HTERT-HM (cell line): ENCODE data around the genes BACE1 and SCN4B.

GRCh38 chr11:117230143-117231482, 1.3 kb downstream of the PCSK7 start:
- RRBS: no CpG with 5 or more reads among the region's 18 CpGs

DNA sequence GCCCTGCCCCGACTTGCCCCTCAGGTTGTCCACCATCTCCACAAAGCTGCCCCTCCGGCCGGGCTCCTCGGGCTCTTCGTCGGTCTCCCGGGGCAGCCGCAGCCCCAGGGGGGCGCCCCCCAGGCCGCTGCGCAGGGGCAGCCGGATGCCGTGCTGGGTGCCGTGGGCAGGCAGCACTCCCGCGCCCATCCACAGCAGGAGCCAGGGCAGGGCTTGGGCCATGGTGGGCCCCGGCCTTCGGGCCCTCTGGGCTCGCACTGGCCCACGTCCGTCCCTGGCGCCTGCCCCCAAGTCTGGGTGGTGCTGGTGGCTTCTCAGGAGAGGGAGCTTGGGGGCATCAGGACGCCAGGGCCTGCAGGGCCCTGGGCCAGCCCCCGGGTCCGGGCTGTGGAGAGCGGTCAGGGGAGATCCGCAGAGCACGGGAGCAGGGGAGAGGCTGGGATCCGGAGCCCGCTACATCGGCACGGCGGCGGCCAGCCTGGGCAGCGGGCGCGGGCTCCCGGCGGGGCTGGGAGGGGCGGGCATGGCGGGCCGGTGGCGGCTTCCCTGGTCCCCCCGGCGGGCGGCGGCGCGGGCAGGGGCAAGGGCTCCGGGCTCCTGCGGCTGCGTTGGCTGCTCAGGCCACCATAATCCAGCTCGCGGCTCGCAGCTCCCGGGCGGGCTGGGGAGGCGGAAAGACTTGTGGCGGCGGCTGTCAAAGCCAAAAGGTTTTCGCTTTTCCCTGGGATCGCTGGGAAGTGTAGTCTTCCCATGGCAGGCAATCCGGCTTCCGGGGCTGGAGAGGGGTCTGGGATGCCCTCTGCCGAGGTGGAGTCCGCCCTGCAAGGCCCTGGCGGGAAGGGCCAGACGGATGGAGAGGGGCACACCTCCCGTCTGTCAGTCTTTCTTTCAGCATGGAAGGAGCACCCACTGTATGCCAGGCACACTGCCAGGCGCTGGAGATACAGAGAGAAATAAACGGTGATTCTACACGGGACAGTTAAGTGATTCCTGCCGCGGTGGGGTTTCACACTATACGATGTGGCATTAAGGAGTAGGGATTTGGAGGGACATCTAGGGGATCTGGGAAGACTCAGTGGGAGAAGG, at the start of gene BACE1:
Gene BACE1, minus strand, starts transcription at position 683 of the 1,086 bp plus-strand sequence.
- RRBS: 2% methylated on average over 34 of the region's 75 CpGs

DNA sequence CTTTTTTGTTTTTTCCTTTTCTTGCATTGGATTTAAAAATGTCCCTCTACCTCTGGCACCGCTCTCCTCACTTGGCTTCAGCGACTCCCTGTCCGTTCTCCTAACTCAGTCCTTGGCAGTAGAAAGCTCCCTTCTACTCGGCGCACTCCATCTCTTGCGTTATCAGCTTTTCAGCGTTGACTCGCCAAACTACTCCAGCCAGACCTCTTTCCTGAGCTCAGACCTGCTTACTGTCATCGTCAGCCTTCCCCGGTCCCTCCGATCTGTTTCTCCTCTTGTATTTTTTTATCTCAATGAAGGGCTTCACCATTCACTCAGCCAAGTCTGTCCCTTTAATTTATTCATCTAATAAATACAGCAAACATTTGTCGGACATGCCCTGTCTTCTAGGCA, 751 bp downstream of the CEP164 start:
- RRBS: no CpG with 5 or more reads among the region's 12 CpGs

DNA sequence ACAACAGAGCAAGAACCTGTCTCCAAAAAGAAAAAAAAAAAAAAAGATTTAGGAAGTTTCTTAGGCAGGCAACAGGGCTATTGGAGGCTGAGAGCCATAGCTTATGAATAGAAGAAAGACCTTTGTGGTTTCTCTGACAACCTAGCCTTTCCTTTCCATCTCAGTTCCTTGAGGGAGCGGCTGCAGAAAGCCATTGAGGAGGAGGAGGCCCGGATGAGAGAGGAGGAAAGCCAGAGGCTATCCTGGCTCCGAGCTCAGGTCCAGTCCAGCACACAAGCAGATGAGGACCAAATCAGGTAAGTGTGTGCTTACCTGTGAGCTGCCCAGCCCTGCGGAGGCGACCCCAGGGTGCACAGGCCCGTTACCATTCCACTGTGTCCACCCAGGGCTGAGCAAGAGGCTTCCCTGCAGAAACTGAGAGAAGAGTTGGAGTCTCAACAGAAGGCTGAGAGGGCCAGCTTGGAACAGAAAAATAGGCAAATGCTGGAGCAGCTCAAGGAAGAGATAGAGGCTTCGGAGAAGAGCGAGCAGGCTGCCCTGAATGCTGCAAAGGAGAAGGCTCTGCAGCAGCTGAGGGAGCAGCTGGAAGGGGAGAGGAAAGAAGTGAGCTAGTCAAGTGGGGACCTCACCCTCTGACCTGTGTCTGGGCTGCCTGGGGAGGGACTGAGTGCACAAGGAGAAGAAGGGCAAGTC, 63.1 kb downstream of the CEP164 start:
- RRBS: no CpG with 5 or more reads among the region's 8 CpGs

- RRBS: no CpG with 5 or more reads among the region's 10 CpGs
These were observed 105.5 kb downstream of the DSCAML1 start for GRCh38 chr11:117691503-117691922.

GRCh38 chr11:117869074-117869420, 7.4 kb downstream of the FXYD6 start:
- RRBS: no CpG with 5 or more reads among the region's 8 CpGs

- RRBS: no CpG with 5 or more reads among the region's 9 CpGs
These were observed 1.9 kb downstream of the IL10RA start for GRCh38 chr11:117987938-117988746.

DNA sequence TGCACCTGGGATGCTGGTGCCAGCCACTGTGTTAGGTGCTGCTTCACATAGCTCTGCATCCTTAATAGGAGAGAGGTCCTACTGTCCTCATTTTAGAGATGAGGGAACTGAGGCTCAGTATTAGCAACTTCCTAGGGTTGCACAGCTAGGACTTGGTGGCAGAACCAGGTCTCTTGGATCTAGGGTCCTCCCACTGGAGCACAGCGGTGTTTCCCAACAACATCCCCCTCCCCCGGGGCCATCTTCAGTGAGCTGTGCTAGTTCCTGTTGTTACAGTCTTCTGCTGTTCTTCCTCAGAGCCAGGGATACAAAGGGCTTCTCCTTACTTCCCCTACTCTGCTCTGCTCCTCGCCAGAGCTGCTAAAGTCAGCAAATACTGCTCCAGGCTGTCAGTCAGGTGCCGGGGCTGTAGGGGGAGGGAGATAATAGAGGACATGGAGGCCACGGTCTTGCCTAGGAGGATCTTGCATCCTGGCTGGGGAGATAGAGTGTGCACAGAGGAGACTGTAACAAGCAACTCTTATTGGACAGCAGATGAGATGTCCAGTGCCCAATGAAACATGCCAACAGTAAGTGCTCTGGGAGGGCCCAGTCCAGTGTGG, 8.1 kb downstream of the IL10RA start:
- RRBS: no CpG with 5 or more reads among the region's 5 CpGs

DNA sequence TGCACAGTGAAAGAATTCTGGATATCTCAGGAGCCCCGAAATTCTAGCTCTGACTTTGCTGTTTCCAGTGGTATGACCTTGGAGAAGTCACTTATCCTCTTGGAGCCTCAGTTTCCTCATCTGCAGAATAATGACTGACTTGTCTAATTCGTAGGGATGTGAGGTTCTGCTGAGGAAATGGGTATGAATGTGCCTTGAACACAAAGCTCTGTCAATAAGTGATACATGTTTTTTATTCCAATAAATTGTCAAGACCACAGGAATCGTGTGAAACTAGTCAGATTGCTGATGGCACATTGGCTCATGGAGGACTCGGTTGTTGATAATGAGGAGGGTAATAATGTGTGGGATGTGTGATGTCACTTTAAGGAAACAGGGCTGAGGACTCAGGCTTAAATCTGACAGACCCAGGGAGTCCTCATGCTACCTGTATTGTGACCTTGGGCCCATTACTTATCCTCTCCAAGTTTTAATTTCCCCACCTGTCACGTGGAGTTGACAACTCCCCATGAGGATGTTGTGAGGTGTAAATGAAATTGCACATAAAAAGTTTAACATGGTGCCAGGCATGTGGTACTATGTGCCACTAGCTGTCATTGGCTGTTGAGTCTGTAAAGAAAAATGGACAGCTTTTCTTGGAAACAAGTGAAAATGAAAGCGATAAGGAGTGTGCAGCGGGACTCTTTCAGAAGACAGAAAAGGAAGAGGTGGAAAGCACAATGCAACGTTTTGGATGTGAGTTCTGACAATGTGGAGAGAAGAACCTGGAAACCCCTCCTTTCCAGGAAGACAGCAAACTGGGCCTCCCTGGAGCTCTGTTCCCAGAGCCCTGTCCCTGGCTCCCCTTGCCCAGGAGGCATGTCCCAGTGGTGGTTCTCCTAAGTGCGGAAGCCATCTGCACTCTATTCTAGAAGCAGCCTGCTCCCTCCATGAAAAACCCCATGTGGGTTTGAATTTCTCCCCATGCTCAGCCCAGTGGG, 15.3 kb downstream of the IL10RA start:
- RRBS: no CpG with 5 or more reads among the region's 9 CpGs

DNA sequence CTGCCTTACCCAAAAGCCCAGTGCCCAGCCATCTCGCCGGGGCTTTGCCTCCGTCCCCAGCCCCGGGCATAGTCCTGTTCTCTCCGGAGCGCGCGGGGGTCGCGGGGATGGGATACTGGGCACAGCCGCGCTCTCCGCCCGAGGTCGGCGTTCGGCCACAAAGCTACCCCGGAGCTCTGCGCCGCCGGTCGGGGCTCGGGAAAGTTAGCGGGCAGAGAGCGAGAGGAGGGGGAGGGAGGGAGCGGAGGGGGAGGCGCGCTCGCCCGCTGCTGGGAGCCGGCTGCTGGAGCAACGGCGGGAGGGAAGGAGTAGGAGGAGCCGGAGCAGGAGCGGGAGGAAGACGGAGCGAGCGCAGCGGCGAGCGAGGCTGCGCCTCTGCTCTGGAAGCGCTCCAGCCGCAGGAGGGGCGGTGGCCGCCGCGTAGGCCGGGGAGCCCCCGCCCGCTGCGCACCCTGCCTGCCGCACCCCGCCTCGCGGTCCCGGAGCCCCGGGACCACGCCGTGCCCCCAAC, at the start of gene SCN4B:
Gene SCN4B, minus strand, starts transcription at position 220 of the 511 bp plus-strand sequence.
- RRBS: 2% methylated on average over 46 of the region's 60 CpGs

DNA sequence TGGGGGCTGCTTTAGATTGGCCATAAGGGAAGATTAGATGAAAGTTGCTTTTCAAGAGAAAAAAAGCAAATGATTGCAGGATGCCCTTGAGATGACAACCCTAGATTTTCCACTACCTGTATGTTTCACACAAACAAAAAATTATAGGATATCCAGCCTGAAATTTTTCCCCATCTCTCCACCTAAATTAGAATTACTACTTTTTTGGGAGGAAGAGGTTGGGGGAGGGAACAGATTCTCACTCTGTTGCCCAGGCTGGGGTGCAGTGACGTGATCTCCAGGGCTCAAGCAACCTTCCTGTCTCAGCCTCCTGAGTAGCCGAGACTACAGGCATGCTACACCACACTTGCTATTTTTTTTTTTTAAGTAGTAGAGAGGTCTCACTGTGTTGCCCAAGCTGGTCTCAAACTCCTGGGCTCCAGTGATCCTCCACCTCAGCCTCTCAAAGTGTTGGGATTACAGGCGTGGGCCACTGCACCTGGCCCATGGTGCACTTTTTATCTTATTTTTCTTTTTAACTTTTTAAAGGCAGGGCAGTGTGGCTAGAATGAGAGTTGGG, 9.6 kb downstream of the JAML start:
- RRBS: no CpG with 5 or more reads among the region's 3 CpGs

GRCh38 chr11:118223487-118224373, 1.1 kb downstream of the JAML start:
- RRBS: no CpG with 5 or more reads among the region's 8 CpGs

DNA sequence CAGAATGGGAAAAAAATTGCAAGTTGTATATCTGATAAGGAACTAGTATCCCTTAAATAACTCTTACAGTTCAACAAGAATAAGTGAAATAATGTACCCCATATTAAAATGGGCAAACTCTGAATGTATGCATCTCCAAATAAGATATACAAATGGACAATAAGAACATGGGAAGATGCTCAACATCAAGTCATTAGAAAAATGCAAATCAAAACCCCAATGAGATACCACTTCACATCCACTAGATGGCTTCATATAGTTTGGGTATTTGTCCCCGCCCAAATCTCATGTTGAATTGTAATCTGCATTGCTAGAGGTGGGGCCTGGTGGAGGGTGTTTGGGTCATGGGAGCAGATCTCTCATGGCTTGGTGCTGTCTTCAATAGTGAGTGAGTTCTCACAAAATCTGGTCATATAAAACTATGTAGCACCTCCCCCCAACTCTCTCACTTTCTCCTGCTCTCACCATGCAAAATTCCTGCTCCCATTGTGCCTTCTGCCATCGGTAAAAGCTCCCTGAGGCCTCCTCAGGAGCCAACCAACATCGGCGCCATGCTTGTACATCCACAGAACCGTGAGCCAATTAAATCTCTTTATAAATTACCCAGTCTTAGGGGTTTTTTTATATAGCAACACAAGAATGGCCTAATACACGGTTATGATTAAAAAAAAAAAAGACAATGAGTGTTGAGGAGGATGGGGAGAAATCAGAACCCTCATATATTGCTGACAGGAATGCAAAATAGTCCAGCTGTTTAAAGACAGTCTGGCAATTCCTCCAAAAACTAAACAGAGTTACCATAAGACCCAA, 5.5 kb downstream of the MPZL2 start:
- RRBS: no CpG with 5 or more reads among the region's 6 CpGs

DNA sequence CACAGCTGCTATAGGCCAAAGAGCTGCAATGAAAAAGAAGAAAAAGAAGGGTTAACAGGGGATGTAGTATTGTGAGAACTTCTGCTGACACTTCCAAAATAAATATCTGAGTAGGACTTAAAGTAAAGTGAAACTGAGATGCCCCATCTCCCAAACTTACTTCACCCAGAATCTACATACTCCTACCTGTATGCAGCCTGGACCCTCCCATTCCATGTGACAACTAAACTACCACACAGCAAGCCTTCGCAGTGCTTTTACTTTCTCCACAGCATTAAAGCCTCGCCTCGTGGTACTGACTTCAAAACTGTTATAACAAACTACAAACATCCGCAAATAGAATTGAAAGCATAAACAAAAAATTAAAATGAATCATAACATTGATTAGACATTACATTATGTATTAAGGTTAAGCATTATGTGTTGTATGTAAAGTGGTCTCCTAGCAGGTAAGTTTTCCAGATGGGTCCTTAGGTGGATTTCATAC, 979 bp downstream of the MPZL2 start:
- RRBS: no CpG with 5 or more reads among the region's 4 CpGs

- RRBS: no CpG with 5 or more reads among the region's 7 CpGs
These were observed 12.8 kb upstream of the CD3E start for GRCh38 chr11:118291685-118292169.

DNA sequence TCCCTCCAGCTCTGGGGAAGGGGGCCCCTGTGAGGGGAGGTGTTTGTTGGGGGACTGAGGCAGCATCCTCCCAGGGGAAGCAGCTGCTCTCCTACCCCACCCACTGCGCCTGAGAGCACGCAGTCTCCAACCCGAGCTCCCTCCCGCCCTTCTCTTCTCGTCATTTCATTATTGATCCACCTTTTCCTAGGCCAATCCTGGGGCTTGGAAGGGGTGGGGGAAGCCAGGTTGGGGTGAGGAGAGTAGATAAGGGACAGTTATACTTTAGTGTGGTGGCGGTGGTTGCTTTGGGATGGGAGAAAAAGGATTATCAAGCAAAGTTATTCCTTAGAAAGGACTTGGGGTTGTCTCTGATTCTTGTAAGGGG, 1.6 kb downstream of the KMT2A start:
- RRBS: no CpG with 5 or more reads among the region's 6 CpGs

DNA sequence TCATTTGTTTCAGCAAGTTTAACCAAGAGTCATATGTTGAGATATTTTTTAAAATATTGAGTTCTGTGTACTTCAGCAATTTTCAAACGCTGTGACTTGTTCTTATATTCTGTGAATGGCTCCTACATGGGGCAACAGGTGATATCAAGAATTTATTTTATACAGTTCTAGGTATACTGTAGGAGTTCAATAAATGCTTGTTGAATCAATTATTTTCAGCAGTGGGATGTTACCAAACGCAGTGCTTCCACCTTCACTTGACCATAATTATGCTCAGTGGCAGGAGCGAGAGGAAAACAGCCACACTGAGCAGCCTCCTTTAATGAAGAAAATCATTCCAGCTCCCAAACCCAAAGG, 31.8 kb upstream of the TTC36 start:
- RRBS: no CpG with 5 or more reads among the region's 3 CpGs

- RRBS: no CpG with 5 or more reads among the region's 6 CpGs
These were observed 954 bp upstream of the TTC36 start for GRCh38 chr11:118526074-118526965.

- RRBS: no CpG with 5 or more reads among the region's 7 CpGs
These were observed 4.9 kb upstream of the PHLDB1 start for GRCh38 chr11:118602246-118603186.

GRCh38 chr11:118612117-118612930, 4.9 kb downstream of the PHLDB1 start:
- RRBS: 8% methylated on average over 4 of the region's 7 CpGs